ENCODE measurements around the genes KRT26 and KRTAP4-8.

- RAMPAGE, total RNA, result no peak
Observed at GRCh38 chr17:40265553-40265958, 22.1 kb upstream of the CDC6 start.

DNA sequence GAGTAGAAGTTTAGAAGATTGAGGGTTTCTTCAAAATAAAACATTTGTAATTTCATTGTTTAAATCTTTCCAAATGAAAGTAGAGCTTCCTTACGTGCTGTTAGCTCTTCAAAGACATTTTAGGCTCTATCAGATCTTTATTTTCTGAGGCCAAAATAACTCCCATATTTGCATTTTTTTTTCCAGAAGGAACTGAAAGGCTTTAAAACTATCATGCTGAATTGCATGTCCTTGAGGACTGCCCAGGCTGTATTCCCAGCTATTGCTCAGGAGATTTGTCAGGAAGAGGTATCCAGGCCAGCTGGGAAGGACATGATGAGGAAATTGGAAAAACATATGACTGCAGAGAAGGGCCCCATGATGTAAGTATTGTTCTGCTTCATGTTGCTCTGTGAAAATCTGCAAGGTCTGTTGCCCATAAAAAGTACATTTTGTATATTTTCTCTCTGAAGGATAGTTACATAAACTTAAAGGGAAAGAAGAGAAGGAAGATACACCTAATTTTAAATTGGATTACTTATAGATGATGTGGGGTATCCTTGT, 5.7 kb downstream of the CDC6 start:
- RAMPAGE, total RNA, result no peak

DNA sequence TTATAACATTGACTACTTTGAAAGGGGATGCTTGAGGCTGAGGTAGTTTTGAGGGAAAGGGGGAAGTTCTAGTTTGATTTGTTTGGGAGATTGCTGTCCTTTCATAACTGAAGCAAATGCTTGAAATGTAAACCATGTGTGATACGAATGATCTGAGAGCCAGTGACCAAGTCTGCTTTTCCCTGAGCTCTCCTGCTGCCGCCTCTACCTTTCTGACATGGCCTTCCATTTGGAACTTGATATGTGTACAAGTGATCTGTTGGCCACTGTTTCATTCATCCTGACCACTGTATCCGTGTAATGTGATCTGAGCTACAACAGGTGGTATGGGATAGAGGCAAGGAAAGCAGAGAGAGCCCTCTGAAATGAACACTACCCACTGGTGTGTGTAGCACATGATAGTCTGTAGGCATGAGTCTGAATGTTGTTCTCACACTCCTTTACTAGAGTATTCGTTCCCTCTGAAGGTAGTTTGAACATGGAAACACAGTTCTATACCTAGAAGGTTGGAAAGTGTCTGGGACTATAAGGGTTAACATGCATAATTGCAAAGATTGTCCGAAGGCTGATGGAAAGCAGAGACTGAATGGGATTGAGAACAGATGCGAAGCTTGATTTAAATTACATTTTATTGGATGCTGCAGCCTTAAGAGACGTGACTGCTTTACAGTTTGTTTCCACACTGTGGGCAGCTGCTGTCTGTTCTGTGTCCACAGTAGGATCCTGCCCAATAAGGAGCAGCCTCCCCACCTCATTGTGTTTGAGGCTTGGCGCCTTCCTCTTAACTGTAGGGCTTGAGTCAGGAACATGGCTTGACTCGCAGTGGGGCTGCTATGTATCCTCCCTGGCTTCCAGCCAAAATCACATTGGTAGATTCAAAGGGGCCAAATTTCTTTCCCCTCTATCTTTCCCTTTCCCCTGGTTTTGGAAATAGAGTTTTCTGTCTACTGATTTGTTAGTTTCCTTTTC, 5.5 kb upstream of the RARA start:
- RAMPAGE, total RNA, result no peak

DNA sequence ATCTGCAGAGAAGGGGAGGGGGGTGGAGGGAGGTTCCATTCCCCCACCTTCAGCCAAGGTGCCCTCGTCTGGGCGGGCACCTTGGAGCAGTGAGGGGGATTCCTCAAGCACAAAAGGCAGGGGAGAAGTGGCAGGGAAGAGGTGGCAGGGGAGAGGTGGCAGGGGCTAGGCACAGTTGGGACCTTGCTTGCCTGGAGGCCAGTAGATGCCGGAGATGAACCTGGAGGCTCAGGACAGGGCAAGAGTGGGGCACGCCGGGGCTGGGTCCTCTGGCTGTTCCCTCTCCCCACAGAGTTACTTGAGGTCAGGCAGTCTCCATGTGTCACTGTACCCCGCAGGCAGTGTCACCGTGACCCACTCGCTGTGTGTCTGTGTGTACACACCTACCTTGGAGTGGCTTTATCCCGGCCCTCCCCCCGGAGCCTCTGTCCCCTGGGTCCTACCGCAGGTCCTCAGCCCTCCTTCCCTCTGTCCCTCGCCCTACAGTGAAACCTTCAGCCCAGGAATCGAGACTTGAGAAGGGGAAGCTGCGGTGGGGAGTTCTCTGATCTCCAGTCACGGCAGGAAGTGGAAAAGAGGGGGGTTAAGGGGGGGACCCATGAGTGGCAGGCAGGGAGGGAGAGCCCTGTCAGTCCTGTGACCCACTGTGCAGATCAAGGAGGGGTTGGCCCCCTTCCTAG, 13.3 kb downstream of the RARA start:
- RAMPAGE, total RNA, result no peak

DNA sequence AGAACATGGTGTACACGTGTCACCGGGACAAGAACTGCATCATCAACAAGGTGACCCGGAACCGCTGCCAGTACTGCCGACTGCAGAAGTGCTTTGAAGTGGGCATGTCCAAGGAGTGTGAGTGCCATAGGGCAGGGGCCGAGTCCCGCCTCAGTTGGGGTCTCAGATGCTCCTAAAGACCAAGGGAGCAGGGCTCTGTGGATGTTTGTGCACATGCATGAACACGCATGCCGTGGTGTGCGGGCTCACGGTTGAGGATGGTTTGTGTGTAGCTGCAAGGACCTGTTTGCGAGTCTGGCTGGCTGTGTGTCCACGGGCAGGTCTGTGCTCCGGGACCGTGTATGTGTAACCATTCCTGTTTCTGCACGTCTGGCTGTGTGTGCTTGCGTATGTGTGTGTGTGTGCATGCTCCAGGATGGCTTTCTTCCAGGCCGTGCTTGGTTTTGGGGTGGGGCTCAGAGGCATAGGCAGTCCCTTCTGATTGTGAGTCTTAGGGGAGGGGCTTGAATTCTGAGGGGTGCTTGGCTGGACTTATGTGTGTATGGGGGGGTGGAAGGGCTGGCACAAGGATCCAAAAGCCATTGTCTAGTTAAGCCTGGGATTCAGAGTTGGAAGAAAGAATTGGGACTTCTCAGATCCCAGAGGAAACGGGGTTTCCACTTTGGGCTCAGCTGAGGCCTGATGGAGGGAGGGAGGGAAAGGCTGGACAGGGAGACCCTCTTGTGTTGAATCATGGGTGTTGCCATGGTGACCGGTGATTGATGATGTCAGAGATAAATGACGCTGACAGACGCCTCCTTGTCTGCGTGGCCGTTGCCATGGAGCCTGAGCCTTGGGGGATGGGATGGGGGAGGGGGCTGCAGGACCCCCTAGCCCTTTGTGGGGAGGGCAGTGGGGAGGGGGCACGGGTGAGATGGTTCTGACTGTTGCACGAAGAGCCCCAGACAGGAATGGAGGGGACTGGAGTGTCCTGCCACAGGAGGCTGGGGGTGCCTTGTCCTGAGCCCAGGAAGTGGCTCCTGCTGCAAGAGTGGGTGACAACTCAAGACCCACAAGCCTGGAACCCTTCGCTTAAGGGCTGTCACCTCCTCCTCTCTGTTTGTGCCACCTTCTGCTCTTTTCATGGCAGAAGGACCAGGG, 14.4 kb downstream of the GJD3 start:
- RAMPAGE, total RNA, result no peak

DNA sequence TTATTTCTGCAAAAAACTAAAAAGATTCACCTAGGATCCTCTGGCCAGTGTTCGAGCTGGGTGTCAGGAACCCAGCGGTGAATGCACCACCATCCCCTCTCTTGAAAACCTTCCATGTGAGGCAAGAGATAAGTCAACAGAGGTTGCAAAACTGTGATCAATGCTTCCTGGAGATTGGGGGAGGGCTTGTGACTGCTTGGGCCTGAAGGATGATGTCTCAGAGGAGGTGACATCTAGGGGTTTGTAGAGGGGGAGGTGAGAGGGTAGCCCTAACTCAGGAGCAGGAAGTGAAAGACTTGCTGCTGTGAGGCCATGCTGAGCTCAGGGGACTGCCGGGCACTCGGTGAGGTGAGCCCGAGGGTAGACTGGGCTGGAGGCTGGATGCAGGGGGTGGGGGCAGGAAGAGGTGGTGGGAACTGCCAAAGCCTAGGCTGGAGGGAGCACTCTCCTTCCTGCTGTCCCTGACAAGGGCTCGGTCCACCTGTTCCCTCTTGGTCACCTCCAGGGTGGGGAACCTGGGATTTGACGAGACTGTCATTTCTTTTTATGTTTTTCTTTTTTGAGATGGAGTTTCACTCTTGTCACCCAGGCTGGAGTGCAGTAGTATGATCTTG, 11.5 kb downstream of the GJD3 start:
- RAMPAGE, total RNA, result no peak

DNA sequence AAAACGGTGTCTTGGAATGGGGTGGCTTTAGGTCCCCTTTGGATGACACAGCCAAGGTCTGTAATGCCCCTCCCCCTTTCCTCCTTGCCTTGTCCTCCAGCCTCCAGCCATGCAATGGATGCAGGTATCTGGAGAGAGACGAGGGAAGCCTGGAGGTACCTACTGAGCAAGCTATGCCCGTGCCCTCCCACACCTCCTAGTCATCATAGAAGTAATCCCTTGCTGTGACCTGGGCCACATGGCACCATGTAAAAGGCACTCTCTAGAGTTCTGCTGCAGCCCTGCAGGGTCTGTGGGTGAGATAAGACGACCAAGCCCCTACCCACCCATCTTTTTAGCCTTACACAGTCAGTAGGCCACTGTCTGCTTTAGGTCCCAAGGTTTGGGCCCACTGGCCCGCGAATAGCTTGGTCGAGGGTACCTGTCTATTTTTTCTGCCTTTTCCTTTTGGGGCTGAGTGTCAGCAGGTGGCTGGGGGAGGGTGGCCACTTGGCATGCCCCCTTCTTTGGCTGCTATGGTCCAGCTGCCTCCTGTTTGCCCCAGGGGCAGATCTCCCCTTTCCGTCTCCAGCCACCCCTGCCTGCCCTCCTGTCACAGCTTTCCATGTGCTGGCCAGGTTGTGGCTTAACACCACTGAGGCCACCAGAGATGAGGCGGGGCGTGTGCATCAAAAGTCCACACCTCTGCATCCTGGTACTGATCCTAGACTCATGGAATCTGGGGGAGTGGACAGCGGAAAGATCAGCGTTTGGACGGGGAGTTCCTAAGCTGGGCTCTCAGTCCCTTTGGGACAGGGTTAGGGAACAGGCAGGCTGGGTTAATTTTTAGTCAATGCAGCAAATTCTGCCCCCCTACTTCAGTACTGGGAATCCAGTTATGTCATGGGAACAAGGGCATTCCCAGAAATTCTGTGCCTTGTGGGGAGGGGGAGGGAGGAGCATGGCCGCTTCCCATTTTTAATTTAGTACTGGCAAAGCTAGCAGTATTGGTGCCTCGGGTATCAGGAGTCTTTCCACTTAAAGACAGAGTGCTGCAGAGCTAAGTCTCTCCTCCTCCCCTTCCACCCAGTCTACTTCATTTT, 3.7 kb downstream of the IGFBP4 start:
- RAMPAGE, total RNA, result no peak

DNA sequence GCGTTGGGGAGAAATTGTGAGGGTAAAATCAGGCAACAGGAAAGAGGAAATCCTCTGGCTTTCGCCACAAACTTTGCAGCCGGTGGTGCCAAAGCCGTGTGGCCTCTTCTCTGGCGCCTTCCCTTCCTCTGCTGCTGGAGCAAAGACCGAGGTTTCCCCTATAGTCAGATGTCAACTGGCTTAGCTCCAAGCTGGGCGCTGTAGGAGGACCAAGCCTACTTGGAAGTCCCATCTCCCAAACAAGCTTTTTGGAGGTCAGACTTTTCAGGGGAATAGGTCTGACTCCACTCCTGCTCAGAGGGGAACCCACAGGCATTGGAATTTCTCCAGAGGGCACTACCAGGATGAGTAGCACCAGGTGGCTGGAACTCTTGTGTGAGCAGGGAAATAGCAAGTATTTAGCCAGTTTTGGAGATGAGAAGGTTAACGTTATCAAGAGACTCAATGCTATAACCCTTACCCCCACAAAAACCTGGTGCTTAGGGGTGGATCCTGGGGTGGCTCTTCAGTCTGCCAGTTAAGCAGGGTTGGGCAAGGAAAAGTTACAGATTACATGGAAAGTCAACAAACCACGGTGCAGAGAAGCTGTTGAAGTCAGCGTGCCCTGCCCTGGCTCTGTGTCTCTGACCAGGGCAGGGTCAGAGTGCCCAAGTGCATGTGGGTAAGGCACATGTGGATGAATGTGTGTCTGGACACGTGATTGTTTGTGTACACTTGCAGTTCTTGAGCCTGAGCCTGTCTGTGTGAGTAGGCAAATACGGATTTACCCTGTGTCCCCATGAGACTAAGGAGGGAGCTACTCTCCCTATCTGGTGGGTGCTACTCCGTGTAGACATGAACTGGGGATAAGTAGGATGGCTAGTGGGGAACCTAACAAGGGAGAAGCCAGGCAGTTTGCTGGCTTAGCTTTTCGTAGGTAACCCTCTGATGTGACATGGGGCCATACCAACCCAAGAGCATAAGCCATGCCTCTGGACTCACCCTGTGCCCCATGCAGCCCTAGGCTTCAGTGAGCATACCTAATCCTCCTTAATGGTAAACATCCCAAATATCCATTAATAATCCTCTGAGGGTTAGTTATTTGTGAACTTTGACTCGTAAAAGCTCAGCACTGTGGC, 5.3 kb downstream of the IGFBP4 start:
- RAMPAGE, total RNA, result no peak

GRCh38 chr17:40500336-40500826, 1.0 kb downstream of the TNS4 start:
- RAMPAGE, total RNA, result no peak

- RAMPAGE, total RNA, result no peak
Observed at GRCh38 chr17:40542584-40543391, 22.5 kb downstream of the CCR7 start.

GRCh38 chr17:40551082-40551663, 14.1 kb downstream of the CCR7 start:
- RAMPAGE, total RNA, result no peak

DNA sequence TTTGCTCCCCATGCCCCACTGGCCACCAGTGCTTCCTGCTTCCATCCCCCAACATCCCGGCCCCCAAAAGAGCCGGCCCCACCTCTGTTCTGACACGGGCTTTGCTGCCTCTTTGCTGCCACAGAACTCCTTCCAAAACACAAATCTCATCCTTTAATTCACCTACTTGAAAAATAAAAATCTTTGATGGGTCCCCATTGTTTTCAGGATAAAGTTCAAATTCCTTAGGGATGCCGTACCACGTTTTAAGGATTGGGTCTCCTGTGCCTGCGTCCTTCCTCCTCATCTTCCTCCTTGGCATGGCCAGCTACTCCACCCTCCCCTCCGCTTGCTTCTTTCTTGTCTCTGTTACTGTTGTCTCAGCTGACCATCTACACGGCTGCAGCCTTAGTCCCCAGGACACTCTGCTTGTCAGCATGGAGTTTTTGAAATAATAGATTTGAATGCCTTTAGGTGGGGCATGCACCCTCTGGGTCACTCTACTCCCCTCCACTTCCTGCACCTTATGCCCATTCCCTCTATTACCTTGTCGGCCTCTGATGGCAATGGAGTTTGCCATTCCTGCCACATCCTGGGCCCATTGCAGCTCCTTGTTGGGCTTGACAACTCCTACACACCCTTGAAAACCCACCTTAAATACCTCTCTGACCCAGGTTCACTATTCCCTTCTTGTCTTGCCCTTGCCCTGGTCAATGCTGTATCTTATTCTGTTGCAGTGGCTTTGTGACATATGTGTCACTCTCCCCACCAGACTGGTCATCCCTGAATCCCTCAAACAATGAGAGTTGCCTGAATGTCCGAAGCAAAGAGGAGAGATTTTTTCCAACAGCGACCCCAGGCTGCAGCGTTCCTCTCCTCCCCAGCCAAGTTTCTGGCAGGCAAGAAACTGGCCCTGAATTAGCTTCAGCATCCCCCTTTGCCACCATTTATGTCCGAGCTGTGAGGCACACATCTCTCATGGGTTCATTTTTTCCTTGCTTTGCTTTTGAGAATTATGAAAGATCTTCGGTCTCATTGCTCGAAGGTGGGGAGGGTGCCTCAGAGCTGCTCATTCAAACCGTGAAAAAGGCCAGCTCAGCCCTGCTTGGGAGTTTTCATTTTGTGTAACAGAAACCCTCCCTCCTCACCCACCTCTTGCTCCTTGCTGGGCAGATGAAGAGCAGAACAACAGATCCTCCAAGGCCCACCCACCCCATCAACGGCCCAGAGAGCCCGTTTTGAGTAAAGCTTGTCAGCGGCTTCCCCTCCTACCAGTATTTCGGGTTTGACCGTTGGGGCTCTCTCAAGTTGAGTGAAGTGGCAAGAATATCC, 2.4 kb downstream of the CCR7 start:
- RAMPAGE, total RNA, result no peak

- RAMPAGE, total RNA, result no peak
Observed at GRCh38 chr17:40596076-40597143, 31.1 kb upstream of the CCR7 start.

DNA sequence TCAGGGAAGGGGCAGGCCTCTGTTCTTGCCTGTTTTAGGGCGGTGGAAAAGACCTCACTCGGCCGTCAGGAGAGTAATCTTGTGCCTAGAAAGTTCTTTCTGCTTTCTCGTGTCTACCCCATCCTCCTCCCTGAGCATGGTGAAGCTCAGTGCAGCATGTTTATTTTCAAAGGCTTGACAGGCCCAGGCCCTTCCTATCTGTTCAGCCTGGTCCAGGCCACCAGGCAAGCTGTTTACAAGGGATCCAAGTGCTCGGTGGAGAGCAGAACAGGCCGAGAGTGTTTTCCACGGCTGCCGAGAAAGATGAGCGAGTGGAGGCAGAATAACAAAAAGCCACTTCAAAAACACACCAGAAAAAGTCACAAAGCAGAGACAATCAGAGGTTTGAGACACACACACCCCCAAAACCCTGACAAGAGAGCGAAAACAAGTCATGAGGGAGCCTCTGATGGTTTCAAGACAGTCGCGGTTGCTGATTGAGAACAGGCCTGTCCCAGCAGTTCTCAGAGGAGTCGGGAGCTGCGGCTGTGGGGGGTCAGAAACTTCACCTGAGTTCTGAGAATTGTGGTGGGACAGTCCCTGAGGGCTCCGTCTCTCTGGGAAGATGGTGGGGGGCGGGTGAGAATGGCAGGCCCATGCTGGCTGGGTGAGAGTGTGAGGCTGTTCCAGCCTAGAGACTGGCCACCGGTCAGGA, 37.5 kb upstream of the CCR7 start:
- RAMPAGE, total RNA, result no peak

DNA sequence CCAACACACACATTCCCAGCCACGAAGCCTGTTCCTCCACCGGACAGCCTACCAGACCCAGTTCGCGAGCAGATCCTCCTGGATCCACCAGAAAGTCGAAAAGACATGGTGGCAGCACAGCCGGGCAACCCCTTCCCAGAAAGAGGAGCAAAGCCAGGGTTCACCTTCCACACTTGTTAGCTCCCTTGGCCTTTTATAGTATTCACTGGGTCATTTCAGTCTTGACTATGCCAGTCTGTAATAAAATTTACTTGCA, at the start of gene KRT26:
TSS of gene KRT26 (minus strand) at position 195 of the 256 bp plus-strand sequence.
- RAMPAGE, total RNA, result no peak

DNA sequence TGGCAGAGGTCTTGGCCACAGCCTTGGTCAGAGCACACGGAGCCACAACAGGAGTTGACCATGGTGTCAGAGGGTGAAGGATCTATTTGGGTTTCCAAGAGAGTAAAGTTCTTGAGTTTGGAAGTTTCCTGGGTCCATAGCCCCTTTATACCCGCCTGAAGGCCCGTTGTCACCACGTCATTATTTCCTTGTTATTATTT, at the start of gene KRTAP4-8:
TSS of gene KRTAP4-8 (minus strand) at position 120 of the 200 bp plus-strand sequence.
- RAMPAGE, total RNA, result no peak

DNA sequence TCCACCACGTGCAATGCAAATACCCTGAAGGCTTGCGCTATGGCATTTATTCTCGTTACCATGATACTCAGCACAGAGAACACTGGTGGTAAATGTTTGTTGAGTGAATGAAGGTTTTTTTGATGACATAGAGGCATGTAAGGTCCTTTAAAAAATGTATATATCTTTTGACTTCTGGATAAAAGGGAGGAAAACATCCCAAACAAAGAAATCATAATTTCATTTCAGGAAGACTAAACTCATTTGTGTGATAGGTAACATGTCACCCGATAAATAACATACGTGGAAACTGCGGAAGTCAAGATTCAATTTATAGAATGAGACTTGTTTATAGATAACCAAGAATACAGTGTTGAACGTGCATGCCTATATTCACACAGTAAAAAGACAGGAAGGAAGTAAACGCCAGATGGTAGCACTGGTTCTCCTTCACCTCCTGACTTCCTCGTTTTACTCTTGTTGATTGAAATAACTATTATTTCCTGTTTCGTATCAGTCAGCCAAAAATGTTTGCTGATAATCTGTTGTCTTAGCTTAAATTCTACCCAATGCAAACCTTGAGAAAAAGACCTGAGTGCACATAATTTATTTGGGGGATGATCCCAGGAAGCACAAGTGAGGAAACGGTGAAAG, 2.0 kb upstream of the KRTAP4-11 start:
- RAMPAGE, total RNA, result no peak

GRCh38 chr17:41521508-41522033, 2.9 kb upstream of the KRT15 start:
- RAMPAGE, total RNA, result no peak

DNA sequence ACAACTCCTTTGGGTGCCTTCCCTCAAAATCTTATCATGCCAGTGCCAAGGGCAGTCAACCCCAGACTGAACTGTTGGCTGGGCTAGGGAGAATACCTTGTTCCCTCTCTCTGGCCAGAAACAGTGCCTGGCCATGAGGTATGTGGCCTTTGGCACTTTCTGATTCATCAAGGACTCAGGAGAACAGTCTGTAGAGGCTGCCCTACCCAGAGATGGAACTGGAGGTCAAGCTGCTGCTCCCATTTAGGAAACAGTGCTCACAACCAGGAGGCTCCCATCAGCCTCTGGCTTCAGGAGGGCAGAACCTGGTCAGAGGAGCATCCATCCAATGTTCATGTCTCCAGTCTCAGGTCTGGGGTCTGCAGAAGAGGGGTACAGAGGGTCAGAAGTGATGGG, 2.7 kb upstream of the KRT19 start:
- RAMPAGE, total RNA, result no peak

DNA sequence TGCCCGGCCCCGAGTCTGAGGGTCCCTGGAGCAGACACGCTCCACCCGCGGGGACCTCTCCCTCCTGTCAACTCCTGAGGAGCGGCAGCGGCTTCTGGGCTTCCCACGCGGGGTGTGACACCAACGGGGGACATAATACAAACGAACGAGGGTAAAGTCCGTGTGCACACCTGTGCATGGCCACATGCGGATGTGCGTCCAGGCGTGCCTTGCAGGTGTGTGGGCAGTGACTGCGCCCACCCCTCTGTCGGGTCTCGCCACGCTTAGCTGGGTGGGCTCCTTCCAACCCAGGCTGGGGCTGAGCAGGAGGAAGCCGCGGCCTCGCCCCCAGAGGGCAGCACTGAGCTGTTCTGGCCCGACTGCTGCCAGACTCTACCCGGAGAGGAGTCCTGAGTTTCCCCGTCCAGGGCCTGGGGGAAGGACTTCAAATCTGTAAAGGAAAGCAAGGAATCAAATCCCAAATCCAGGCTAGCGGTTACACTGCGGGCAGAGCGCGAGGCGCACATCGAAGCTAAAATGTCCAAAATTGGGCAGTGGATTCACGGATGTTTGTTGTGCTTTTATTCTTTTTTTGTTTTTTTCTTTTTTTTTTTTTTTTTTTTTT, 24.2 kb upstream of the KRT17 start:
- RAMPAGE, total RNA, result no peak